Temporal lobe (tissue), 2 donors: ENCODE measurements around the genes DMBT1, FAM24A and FAM53B.

GRCh38 chr10:122460678-122461297 lies 565 bp upstream of the HTRA1 start:
- RAMPAGE, long total RNA: no peak

- RAMPAGE, long total RNA: no peak
Observed at GRCh38 chr10:122487600-122487860, 26.2 kb downstream of the HTRA1 start.

- RAMPAGE, long total RNA: no peak
Observed at GRCh38 chr10:122560676-122560875, at the start of gene DMBT1. Gene DMBT1, plus strand, starts transcription at chr10:122560754.

DNA sequence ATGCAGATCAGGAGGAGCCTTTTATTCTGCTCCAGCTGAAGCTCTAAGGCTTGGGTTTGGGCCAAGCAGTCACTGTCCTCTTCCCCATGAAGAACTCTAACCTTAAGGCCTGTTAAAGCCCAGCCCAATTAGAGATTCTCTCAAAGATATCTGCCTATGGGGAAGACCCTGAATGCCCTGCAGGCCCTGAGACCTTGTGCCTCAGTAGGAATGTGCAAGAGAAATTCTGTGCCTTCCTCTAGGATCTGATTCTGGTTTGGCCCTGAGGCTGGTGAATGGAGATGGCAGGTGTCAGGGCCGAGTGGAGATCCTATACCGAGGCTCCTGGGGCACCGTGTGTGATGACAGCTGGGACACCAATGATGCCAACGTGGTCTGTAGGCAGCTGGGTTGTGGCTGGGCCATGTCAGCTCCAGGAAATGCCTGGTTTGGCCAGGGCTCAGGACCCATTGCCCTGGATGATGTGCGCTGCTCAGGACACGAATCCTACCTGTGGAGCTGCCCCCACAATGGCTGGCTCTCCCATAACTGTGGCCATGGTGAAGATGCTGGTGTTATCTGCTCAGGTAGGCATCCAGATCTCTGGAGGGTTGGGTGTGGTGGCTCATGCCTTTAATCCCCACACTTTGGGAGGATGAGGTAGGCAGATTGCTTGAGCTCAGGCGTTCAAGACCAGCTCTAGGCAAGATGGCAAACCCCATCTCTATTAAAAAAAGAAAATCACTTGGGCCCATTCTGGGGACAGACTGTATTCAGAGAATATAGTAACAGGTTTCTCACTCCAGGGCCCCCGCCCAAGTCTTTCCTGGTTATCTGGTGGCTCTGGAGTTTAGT lies 15.8 kb downstream of the DMBT1 start:
- RAMPAGE, long total RNA: no peak

DNA sequence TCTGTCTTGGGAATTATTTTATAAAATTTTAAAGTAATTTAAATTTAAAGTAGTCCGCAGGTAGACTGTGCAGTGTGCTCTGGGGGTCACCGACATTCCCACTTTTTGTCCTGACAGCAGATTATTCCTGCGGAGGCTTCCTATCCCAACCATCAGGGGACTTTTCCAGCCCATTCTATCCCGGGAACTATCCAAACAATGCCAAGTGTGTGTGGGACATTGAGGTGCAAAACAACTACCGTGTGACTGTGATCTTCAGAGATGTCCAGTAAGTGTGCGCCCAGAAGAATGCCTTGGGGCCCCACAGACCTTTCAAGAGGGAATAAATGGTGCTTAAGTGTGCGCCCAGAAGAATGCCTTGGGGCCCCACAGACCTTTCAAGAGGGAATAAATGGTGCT lies 39.6 kb upstream of the SPADH start:
- RAMPAGE, long total RNA: no peak

- RAMPAGE, long total RNA: no peak
Observed at GRCh38 chr10:122657049-122657552, 15.5 kb upstream of the SPADH start.

- RAMPAGE, long total RNA: no peak
Observed at GRCh38 chr10:122910366-122910885, at the start of gene FAM24A. Gene FAM24A, plus strand, starts transcription at chr10:122910610.

DNA sequence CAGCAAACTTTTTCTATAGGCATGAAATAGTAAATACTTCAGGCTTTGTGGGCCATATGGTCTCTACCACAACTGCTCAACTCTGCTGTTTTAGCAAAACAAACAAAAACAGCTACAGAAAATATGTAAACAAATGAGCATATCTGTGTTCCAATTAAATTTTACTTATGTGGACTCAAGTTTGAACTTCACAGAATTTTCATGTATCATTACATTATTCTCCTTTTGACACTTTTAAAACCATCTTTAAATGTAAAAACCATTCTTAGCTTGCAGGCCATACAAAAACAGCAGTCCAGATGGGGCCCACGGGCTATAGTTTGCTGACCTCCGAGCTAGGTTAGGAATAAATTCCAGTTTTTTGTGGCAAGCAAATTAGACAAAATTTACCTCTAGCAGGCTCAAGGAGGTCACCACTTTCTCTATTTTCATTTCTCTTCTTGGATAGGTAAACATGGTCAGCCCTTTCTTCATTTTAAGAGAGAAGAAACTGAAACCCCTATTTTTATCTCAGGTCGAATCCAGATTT lies 10.9 kb downstream of the IKZF5 start:
- RAMPAGE, long total RNA: no peak

- RAMPAGE, long total RNA: no peak
Observed at GRCh38 chr10:123864885-123865596, 26.6 kb downstream of the CPXM2 start.

- RAMPAGE, long total RNA: no peak
Observed at GRCh38 chr10:124071829-124072642, 21.4 kb downstream of the CHST15 start.

- RAMPAGE, long total RNA: no peak
Observed at GRCh38 chr10:124074468-124075087, 18.8 kb downstream of the CHST15 start.

DNA sequence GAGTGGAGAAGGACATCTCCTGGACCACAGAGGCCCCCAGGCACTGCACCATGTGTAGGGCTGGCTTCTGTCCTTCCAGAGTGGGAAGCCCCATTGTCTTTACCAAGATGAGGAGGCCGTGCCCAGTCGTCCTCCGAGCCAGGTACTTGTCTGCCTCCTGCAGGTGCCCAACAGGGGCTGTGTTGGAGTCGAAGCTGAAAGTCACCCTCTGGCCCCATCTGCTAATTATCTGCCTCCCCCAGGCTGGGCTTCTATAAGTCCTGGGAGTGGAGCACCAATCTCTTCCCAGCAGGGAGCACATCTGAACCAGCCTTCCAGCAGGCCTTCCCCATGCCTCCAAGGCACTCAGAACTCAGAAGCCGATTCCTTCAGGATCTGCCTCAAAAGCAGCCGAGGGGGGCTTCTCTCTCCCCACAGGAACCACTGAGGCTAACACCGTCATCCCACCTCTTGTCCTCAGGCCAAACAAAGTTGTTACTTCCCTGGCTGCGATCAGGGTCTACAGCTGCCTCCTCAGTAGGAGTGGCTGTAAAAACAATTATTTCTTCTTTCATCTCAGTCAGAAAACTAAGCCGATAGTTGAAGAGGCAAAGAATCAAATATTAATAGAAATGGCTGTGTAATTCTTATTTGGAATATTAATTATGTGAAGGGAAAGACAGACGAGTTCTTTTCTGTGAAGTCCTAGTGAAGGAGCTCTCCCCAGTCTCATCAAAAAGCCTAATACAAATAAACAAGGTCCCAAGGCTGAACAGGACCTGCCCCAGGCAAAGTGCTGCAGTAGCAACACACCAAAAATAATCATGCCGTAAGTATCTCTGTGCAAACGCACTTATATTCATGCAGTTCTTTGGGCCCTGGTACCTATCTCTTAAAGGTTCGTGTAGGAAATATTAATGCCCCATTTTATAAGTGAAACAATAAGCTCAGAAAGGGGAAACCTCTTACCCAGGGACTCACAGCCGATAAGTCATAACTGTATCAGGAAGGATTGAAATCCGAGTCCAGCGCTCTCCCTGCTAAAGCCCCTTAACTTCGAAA lies 11.9 kb upstream of the CHST15 start:
- RAMPAGE, long total RNA: no peak

- RAMPAGE, long total RNA: no peak
Observed at GRCh38 chr10:124221136-124221708, 127.8 kb upstream of the CHST15 start.

DNA sequence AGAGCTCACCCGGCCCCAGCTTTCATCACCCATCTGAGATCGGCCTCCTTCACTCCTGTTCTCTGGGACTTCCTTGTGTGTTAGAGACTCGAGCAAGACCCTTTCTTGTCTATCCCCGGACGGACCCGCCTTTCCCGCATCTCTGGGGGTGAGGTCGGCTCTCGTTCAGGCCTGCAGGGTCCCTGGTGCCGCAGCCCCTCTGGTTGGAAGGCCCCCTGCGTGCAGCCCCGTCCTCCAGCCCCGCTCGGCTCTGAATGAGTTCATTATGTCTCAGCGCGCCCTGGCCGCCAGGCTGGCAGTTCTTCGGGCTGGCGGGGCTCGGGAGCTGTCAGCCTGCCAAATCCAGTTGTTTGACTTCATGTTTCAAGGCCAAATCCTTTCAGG lies 128.0 kb downstream of the LHPP start:
- RAMPAGE, long total RNA: no peak

- RAMPAGE, long total RNA: no peak
Observed at GRCh38 chr10:124647742-124648472, 96.3 kb downstream of the FAM53B start.

GRCh38 chr10:124648629-124649421 lies 95.4 kb downstream of the FAM53B start:
- RAMPAGE, long total RNA: no peak

- RAMPAGE, long total RNA: no peak
Observed at GRCh38 chr10:124686657-124687609, 57.2 kb downstream of the FAM53B start.

DNA sequence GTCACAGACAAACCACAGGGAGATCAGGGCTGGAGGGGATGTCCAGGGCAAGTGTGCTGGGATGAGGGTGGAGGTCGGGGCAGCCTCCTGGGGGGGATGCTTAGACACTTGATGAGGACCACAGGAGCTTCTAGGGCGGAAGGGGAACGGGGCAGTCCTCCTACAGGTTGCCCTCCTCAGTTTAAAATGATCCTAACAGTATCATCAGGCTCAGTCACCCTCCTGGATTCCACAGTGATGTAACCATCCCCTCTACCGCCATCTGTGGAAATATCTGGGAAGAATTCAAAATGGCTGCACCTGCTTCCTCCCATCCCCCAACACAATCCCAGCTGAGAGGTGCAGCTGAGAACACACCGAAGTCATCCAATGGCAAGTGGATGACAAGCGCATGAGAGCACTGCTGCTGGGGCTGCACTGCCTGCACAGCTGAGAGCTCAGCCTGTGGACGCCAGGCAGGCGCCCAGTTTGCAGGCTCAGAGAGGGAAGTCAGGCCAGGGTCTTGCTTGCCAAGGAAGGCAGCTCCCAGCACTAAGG lies 46.5 kb downstream of the FAM53B start:
- RAMPAGE, long total RNA: no peak

DNA sequence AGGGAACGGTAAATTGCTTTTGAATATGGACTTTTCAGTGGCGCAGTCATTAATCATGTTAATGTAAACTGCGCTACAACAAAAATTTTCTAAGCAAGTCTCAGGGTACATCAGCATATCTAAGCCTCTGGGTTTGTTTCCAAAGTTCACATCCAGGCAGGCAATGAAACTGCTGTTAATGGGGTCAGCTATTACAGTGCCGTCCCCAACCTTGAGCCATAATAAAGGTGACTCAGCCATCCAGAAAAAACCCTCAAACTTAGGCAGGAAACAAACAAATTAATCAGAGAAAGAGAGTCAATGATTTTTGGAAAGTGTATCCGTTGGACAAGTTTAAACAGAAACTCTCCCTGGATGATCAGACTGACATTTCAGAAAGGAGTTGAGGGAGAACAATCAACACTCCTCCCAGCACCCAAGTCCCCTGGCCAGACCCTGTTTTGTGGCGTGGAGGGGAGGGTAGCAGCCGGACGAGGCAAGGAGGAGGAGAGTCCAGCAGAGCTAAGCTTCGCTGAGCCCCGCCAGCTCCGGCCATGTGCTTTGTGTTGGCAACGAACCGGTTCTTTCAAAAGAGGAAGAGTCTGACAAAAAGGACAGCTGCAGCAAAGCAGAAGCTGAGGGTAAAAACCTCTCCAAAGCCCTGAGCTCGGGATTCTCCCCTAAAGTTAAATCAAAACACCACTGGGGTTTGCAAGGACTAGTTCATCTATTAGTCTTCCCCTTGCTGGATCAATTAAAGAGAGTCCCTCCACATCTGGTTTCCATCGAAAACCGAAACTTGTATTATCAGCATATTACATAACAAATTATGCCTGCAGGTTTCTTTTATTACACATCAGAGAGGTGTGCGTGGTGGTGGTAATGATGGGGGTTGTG lies 3.6 kb downstream of the FAM53B start:
- RAMPAGE, long total RNA: no peak

DNA sequence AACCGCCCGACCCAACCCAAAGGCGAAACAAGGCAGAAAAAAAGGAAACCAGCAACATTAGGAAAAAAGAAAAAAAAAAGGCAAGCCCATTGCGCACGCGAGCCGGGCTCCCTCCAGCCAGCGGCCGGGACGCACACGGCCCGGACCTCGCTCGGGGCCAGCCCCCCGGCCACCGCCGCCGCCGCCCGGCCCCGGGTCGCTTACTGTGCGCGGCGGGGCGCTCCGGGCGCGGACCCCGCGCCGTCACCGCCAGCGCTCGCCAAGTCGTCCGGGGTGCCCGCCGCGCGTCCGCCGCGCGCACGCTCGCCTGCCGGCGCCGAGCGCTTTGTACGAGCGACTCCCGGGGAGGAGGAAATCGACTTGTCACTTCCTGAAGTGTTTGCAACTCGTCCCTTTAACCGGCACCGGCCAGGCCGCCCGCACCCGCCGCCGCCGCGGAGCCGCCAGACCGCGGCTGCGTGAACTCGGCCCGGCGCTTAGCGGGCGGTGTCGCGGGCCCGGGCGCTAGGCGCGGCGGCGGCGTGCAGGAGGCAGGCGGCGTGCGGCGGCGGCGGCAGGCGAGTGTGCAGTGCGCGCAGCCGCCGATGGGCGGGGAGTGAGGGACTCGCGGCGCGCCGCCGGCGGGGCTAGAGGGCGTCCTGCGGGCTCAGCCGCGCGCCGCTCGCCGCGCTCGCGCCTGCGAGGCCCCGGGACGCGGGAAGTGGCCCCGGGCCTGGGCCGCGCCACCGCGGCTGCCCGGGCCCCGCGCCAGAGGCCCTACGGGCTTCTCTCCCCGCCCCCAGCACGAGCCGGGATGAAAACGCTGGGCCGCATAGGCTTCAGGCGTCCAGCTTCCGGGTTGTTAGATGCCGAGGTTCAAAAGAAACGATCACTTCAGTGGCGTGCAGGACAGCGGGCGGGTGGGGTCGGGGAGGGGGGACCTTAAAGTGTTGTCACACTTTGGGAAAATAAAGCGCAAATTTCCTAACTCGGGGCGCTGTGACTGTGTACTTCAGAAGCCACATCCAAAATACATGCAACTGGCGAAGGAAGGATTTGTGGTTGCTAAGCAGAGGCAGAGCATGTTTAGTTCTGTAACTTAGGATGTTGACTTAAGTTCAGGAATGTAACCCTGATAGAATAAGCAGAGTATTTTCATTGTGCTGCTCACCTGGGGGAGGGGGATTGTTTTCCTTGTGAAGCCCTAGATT lies at the start of gene FAM53B:
FAM53B (minus strand) TSS at position 570 of the 1,190 bp plus-strand sequence.
- RAMPAGE, long total RNA: no peak